PC-3 (cell line): ENCODE results near the genes LILRB2, LILRA4, KIR2DL1 and TNNI3.

DNA sequence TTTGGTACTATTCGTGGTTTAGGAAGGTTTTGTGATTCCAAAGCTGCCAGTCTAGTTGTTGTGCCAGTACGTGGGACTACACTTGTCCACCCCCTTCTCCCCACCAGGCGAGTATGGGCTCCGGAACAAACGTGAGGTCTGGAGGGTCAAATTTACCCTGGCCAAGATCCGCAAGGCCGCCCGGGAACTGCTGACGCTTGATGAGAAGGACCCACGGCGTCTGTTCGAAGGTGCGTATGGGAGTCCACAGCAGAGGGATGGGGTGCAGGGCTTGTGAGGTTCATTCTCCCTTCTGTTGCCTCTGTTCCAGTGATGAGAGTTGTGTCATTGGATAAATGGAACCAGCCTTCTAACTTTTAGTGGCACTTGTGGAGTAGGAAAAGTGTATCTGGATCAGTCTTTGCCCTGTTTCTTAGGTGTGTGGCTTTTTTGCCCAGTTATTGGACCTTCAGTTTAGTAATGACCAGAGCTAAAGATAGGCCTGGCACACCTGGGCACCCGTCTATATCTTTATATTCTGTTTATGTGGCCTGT, 789 bp downstream of the RPS9 start:
- RAMPAGE, long total RNA = no peak

GRCh38 chr19:54280956-54281187, at the start of gene LILRB2:
Gene LILRB2 (minus strand): TSS chr19:54281110.
- RAMPAGE, long total RNA = no peak

- RAMPAGE, long total RNA = no peak
Measured at GRCh38 chr19:54338855-54339440, at the start of gene LILRA4. Gene LILRA4 (minus strand): TSS chr19:54339162.

DNA sequence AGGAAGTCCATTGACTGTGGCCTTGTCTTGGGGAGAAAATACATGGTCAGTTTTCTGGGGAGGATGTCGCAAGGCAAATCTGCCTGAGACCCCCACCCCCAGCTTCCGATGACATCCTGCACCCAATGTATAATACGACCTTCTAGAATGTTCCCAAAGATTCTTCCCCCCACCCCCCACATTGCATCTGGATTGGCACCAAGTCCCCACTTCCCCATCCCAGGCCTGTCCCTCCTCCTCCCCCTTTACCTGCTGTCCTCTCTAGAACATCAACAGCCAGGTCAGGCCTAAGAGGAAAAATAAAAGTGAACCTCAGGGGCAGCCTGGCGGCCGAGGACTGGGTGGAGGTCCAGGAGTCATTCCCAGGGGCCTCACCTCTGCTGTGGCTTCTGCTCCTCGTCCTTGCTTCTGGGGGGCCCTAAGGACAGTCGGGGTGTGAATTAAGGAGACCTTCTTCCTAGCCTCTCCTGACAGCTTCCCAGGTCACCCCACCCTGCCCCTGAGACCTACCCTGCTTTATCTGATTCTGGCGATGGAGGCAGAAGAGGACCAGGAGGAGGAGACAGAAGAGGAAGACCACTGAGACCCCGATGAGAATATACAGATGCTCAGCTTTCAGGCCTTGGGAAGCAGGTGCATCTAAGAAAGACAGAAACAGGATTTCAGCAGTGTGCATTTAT, 8.6 kb downstream of the LAIR1 start:
- RAMPAGE, long total RNA = no peak

DNA sequence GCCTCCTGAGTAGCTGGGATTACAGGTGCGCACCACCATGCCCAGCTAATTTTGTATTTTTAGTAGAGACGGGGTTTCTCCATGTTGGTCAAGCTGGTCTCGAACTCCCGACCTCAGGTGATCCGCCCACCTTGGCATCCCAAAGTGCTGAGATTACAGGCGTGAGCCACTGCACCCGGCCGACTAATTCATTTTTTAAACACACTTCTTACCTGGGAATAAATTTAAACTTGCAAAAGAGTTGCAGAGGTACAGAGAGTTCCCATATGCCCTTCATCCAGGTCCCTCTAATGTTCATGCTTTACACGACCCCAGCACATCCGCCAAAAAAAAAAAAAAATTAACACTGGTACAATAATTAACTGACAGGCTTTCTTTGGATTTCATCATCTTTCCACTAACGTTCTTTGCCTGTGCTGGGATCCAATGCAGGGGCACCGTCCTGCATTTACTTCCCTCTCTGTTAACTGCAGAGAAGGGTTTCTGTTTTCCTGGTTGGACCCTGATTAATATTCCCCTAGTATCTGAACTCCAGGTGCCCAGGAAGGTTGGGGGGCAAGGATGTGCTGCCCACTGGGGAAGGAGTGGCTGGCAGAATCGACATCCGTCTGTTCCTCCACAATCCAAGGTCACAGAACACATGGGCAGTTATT, 4.2 kb upstream of the LAIR1 start:
- RAMPAGE, long total RNA = no peak

GRCh38 chr19:54443086-54443652, 5.8 kb upstream of the LENG8 start:
- RAMPAGE, long total RNA = no peak

DNA sequence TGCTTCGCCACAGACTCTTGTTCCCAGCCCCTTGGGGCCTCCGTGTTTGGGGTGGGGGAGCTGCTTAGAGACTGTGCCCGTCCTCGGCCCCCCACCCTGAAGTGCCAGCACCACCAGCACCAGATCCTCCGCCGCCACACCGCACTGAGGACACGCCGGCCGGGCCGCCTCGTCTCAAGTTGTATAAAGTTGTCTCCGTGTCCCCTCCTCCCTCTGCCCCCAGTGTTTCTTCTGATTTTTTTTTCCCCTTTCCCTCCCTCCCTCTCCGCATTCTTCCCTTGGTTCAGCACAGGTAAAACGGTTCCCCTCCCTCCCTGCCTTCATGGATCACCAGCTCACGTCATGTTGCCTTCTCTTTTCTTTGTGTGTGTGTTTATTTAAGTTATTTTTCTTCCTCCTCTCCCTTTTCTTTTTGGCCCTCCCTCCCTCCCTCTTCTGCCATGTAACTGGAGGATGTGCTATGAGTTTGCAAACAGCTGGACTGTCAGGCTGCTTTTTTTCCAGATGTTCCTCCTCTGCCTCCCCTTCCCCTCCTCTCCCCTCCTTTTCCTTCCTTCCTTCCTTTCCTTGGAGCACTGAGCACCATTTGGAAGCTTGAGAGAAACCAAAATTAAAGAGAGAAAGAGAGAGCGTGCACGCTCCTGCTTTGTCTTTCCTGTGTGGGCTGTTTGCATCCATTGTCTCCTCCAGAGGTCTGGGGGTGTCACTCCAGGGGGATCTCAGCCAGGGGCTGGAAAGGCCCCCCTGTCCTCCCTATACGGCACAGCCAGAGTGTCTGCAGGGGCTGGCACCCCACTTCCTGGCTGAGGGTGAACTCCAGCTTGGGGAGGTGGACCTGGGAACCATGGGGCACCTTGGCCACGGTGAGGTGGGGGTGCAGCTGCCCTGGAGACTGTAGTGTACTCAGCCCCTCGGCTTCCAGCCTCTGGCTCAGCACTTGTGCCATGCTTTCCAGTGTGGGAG, 1.9 kb downstream of the LENG9 start:
- RAMPAGE, long total RNA = no peak

GRCh38 chr19:54462592-54462764, 1.1 kb downstream of the LENG9 start:
- RAMPAGE, long total RNA = no peak

DNA sequence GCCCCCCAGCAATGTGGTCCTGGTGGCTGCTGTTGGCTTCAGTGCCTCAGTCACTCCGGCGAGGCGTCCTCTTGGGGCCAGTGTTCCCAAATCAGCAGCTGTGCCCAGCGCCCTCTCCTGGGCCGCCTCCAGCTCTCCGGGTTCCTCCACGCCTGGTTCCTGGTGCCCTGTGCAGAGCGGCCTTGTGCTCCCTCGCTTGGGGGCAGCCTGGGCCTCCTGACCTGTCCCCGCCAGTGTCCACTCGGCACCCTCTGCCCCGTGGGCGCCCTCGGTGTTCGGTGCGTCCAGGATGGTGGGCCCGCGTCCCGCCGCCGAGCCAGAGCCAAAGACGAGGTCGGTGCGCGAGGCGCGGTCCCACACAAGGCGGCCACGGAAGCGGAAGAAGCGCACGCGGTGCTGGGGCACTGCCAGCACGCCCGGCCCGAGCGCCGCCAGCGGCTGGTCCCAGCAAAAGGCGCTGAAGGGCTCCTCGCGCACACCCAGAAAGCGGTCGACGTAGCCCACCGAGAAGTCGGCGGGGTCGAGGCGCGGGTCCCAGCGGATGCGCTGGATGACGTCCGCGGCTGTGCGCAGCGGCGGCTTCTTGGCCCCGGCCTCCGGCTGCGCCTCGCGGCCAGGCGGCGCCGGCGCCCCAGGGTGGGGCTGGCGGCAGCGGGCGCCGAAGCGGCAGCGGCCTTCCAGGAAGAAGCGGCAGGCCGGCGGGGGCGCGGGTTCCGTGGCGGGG, 651 bp downstream of the LENG9 start:
- RAMPAGE, long total RNA = no peak

- RAMPAGE, long total RNA = no peak
Measured at GRCh38 chr19:54526887-54527556, 24.4 kb downstream of the LAIR2 start.

- RAMPAGE, long total RNA = no peak
Measured at GRCh38 chr19:54769662-54769959, at the start of gene KIR2DL1. Gene KIR2DL1 (plus strand): TSS chr19:54769793.

DNA sequence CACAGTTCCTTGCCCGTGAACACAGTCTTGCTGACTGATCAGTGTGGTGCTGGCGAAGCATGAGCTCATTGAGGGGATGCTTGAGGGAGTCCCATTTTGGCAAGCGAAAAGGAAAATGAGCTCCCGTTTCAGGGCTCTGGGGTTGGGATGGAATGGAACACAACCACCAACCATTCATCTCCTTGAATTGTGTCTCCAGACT, 15.3 kb downstream of the FCAR start:
- RAMPAGE, long total RNA = no peak

DNA sequence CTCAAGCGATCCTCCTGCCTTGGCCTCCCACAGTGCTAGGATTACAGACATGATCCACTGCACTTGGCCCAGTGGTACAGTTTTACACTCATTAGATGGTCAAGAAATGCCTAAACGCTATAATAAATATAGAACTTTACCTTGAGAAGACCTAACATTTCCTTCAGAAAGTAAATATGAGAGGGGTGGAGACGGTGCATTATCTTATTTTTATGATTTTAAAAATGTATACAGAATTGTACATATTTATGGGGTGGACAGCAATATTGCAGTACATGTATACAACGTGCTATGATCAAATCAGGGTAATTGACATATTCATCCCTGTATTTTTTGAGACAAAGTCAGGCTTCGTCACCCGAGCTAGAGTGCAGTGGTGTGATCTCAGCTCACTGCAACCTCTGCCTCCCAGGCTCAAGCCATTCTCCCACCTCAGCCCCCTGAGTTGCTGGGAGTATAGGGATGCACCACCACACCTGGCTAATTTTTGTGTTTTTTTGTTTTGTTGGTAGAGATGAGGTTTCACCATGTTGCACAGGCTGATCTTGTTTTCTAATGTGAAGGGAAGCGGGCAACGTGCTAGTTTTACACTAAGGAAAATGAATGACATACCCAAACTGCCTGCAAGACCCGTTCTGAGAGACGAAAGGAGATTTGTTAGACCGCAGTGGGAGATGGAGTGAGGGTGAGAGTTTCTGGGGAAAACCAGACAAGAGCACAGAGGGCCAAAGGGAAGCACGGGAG, 24.1 kb downstream of the GP6 start:
- RAMPAGE, long total RNA = no peak

- RAMPAGE, long total RNA = no peak
Measured at GRCh38 chr19:55086594-55087404, 11.1 kb downstream of the EPS8L1 start.

DNA sequence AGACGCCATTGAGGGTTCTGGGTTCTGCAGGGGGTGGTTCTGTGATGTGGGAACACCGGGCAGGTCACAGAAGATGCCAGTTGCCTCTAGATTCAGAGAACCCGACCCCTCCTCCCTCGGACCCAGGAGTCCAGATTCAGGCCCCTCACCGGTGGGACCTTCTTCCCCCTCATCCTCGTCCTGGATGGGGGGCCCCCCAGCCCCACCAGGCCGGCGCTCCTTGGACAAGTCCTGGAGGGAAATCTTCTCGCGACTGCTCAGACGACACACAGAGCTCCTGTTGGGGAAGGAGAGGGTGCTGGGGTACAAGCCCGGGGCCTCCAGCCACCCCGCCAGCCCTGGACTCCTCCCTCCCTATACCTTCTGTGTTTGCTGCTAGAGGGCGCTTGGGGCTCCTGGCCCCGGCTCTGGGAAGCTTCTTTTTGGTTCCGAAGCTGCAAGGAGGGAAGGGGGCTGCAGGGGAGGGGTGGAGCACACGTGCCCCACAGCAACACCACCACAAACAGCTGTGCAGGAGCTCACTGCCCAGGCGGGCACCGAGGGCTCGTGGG, 20.3 kb downstream of the EPS8L1 start:
- RAMPAGE, long total RNA = no peak

- RAMPAGE, long total RNA = no peak
Measured at GRCh38 chr19:55157332-55158143, at the start of gene TNNI3. Gene TNNI3 (minus strand): TSS chr19:55157732.

- RAMPAGE, long total RNA = start-site peak on the minus strand at chr19:55160665-55160707, 74 and 87 reads in 2 replicates
Measured at GRCh38 chr19:55160499-55161175, 3.1 kb upstream of the TNNI3 start.

GRCh38 chr19:55276123-55277263, 3.4 kb downstream of the HSPBP1 start:
- RAMPAGE, long total RNA = no peak

GRCh38 chr19:55301549-55302625, 18.1 kb downstream of the BRSK1 start:
- RAMPAGE, long total RNA = no peak

- RAMPAGE, long total RNA = no peak
Measured at GRCh38 chr19:55322177-55323070, 2.7 kb downstream of the TMEM150B start.